Cytotoxic T cell (primary cell): Measurements from ENCODE around the gene RAB11A.

DNA sequence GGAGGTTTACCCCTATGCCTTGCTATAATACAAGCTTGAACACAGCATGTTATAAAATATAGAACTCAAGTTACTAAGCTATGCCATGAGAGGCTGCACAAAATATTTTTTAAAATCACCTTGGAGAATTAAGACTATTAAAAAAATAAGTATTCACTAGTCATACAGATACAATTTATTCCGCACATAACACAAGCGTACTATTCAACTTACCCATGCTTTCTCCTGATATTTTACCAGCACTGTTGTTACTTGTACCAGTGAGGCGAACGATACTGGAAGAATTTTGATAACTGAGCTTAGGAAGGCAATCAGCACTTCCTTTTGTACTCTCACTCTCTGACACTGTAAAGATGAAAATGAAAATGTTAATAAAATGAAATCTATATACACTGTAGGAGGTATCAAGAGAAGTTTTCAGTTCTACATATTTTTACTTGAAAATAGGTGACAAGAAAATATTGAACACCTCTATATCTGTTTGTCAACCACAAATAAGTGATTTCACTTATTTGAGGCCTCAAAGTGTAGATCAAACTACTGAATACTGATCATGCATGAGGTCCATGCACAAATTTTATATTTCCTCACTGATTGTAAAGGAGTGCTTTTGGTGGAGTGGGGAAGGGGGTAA, 74.5 kb downstream of the SLC24A1 start:
- PRO-cap, 2 experiments: no peak in any of the 2 experiments

GRCh38 chr15:65789124-65789601, 2.9 kb downstream of the DENND4A start:
- PRO-cap, 2 experiments: no peak in any of the 2 experiments

DNA sequence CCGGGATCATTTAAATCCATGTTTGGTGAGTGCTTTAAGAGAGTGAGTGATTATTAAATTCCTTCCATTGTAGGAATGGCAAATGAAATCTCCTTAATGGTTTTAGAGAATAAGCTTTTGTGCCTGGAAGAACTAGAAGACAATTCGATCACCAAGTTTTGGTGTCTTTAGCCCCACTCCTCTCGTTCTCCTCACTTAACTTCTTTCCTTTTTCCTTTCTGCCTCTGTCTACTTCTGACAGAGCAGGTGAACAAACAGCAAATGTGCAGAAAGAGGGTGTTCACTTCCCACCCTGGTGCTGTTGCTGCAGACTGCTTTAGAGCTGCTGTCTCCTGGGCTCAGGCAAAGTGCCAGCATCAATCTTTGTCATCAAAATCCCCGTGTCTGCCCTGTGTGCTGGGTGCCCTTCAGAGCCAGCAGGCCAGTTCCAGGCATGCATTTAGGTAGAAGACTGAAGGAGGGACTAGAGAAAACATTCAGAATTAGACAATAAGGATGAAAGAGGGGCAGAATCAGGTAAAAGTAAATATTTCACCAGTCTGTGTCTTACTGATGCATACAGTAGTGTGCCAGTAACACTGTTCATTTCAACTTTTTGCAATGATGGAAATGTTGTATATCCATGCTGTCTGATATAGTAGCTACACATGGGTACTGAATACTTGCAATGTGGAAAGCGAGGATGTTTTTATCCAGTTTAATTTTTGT, 35.4 kb upstream of the RAB11A start:
- PRO-cap, 2 experiments: peak in 1 of 2 experiments; most common plus-strand start position 279 of the sequence (in 1)

- PRO-cap, 2 experiments: peak in 1 of 2 experiments; most common plus-strand start chr15:65858016 (in 1)
These were observed 11.3 kb upstream of the RAB11A start for GRCh38 chr15:65857864-65858566.

DNA sequence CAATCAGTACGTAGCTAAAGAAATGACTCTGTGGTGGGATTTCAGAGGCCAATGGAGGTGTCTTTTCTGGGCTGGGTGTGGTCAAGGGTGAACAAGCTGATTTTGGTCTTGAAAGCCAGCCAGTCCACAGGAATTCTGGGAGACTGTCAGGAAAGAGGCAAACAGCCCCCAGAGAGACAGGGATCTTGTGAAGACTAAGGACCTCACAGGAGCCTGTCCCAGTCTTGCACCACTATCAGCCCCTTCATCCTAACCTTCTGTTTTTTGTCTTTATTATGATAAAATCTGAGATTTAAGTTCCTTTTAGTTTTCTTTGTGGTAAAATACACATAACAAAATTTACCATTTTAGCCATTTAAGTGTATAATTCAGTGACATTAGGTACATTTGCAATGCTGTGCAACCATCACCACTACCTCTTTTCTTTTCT, 6.4 kb upstream of the RAB11A start:
- PRO-cap, 2 experiments: no peak in any of the 2 experiments

DNA sequence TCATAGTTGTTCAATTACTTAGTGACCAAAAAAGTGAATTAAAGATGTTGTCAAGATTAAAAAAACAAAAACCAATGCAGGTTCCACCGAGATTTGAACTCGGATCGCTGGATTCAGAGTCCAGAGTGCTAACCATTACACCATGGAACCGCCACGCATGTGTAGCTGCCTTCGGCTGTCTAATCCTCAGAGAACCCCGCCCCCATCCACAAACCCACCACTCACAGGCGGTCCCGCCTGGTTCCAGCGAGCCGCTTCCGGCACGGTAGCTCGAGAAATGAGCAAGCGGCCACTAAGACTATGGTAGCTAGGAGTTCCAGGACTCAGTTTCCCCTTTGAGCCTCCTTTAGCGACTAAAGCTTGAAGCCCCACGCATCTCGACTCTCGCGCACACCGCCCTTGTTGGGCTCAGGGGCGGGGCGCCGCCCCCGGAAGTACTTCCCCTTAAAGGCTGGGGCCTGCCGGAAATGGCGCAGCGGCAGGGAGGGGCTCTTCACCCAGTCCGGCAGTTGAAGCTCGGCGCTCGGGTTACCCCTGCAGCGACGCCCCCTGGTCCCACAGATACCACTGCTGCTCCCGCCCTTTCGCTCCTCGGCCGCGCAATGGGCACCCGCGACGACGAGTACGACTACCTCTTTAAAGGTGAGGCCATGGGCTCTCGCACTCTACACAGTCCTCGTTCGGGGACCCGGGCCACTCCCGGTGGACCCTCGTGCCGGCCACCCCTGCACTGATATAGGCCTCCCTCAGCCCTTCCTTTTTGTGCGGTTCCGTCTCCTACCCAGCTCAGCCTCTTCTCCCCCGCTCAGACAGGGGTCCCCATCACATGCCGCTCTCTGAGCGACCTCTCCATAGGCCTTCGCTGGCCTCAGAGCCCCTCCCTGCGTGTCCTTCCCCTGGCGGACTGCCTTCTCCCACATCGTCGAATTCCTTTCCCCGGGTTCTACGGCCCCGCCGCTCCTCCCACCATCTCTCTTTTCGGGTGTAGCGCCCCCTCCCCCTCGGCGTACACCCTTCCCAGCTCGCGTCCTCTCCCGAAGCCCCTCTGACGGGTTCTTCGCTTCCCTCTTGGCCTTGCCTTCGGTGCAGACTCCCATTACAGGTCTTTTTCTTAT, at the start of gene RAB11A:
TSS of gene RAB11A (plus strand) at position 508 of the 1,115 bp plus-strand sequence.
- PRO-cap, 2 experiments: peak in 2 of 2 experiments; most common plus-strand start position 508 of the sequence (in 2); most common minus-strand start position 155 of the sequence (in 2)

DNA sequence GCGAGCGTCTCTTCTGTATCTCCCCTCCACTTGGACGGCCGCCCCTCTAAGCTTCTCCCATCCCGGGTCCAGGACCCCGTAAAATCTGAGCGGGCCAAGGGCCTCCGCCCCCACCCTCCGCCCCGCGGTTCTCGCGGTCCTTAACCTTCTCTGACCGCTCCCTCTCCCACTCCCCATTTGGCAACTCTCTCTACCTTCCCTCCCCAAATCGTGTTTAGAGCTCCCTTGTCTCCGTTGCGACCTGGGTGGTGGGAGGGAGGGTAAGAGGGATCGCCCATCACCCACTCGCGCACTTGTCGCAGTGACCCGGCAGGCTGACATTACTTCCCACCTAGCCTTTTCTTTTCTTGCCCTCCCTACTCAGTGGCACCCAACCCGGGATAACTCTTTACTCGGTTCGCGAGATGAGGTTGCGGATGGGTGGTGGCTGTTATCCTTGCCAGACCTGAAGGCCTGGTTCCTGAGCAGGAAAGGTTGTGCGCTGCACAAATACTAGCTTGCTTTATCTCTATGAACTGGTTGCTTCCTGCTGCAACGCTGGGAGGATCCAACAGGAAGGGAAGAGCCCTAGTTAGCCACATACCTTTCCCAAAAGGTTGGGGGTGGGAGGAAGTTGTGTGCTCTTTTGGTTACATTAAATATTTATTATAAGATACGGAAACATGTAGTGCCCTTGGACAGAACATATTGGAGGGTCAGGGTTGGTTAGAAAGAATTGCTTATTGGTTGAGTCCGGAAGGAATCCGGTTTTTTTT, 1.0 kb downstream of the RAB11A start:
- PRO-cap, 2 experiments: peak in 2 of 2 experiments; most common plus-strand start position 292 of the sequence (in 1); most common minus-strand start position 319 of the sequence (in 2)

GRCh38 chr15:66408606-66409212, 22.0 kb downstream of the MAP2K1 start:
- PRO-cap, 2 experiments: no peak in any of the 2 experiments

DNA sequence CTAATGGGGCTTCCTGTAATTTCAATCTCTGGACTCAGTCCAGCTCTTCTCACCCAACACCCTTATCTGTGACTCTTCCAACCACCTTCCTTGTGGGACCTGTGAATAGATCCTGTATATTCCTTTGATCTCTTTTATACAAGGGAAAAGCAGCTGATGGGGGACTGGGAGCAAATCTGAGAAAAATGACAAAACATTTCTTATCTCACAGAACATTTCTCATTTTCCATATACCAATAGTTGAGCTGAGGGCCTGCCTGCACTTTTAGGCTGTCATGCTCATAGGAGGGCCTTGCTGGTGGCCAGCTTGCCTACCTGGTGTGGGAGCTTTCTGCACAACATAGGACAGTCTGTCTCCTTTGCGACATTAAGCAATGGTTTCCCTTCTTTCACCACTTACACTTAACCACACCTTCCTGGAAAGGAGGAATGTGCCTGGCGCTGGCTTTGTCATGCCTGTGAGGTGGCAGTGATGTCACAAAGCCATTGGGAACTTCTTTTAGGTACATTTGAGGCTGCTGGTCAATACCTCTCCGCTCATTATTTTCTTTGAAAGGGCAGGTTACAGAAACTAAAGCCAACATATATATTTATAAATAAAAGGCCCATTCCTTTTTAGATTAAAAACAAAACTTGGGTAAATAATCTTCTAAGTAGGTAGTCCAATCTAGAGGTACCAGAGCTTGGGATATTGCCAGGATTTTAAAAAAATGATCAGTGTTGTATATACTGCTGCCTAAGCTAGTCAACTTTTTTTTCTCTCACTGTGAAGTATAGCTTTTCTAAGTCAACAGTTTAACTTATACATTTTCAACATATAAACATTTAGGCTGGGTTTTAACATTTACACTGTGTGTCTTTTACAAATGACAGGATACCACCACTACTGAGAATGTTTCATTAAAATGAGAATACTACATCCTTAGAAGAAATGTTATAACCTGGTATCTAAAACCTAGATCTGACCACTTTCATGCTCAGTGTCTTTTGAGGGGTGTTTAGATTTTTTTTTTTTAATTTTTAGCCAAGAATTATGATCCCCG, 5.6 kb downstream of the SNAPC5 start:
- PRO-cap, 2 experiments: no peak in any of the 2 experiments

DNA sequence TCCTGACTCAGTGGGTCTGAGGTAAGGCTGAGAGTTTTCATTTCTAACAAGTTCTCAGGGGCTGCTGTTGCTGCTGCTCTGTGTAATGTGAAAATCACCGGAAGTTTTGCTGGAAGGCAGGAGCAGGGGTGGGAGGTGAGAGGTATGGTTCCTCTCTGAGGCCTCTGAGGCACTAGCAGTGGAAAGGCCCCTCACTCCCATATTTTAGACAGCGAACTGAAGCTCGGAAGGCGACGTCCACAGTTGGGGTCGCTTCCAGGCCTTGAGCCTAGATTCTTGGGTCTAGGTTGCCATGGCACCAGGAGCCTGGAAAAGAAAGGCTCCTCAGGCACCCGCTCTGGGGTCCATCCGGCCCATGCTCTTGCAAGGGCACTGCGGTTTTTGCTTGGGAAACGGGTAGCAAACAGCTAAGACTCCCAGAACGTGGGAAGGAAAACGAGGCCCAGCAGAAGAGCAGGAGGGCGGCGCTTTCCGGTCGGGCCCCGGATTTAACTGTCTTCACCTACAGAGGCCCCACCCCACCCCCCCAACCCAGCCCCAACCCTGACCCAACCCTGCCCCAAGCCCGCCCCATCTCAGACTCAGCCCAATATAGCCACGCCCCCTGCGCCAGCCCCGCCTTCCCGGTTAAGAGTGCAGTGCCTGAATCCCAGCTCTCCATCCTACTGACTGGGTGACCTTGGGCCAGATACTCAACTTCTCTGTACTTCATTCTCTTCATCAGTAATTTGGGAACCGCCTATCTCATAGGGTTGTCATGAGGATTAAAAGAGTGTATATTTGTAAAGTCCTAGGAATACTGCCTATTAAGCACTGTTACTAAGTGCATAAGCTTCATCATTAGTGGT, 28.6 kb upstream of the SMAD6 start:
- PRO-cap, 2 experiments: no peak in any of the 2 experiments

GRCh38 chr15:66679066-66679509, 22.9 kb upstream of the SMAD6 start:
- PRO-cap, 2 experiments: no peak in any of the 2 experiments

GRCh38 chr15:66760975-66761843, 59.2 kb downstream of the SMAD6 start:
- PRO-cap, 2 experiments: no peak in any of the 2 experiments

GRCh38 chr15:66936099-66936913, 129.1 kb upstream of the SMAD3 start:
- PRO-cap, 2 experiments: no peak in any of the 2 experiments

- PRO-cap, 2 experiments: no peak in any of the 2 experiments
These were observed 7.4 kb downstream of the SMAD3 start for GRCh38 chr15:67072450-67073469.

GRCh38 chr15:67189231-67190109, 65.0 kb downstream of the AAGAB start:
- PRO-cap, 2 experiments: no peak in any of the 2 experiments

DNA sequence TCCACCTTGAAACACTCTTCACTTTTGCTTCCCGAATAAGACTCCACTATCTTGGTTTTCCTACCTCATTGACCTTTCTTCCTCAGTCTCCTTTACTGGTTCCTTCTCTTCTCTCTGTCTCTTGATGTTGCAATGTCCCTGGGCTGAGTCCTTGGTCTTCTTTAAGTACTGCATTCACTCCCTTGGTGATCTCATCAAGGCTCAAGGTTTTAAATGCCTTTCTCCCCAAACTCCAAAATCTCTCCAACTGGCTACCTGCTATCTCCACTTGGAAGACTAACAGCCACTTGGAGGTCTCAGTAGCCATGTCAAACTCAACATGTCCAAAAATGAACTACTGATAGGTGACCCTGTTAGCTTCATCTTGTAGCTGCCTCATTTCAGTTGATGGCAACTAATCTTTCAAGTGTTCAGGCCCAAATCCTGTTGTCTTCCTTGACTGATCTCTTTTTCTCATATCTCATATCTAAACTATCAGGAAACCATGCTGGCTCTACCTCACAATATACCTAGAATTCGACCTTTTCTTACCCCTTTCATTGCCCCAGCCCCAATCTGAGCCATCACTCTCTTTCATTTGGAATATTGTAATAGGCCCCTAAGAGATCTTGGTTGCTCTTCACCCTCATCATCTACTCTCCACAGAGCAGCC, 31.3 kb downstream of the AAGAB start:
- PRO-cap, 2 experiments: no peak in any of the 2 experiments

- PRO-cap, 2 experiments: peak in 1 of 2 experiments; most common plus-strand start chr15:67241408 (in 1)
These were observed 13.3 kb downstream of the AAGAB start for GRCh38 chr15:67240990-67241686.

GRCh38 chr15:67571116-67571586, 28.6 kb downstream of the MAP2K5 start:
- PRO-cap, 2 experiments: no peak in any of the 2 experiments

DNA sequence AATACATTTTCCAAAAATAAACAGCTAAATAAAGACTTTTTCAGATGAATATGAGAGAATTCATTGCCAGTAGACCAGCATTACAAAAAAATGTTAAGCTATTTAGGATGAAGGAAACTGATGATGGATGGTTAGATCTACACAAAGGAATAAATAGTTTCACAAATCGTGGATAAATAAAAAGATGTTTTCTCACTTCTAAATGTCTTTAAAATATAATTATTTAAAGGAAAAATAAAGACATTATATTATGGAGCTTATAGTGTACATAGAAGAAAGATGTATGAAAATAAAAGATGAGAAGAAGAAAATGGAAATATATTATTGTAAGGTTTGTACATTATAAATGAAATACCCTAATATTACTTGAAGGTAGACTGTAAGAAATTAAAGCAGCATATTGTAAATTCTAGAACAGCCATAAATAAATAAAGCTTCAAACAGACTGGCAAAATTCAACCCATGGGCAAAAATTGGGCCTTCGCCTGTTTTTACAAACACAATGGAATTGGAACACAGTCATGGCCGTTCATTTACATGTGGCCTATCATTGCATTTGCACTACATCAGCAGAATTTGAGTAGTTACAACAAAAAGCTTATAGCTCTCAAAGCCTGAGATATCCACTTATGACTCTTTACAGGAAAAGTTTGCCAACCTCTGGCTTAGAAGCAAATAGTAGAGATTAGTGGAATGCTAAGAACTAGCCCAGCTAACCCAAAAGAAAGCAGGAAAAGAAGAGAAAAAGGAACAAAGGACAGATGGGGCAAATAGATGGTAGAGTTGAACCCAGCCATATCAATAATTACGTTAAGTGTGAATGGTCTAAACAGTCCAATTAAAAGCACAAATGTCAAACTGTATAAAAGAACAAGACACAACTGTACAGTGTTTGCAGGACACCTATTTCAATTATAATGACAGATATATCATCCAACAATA, 139.7 kb upstream of the SKOR1 start:
- PRO-cap, 2 experiments: no peak in any of the 2 experiments

DNA sequence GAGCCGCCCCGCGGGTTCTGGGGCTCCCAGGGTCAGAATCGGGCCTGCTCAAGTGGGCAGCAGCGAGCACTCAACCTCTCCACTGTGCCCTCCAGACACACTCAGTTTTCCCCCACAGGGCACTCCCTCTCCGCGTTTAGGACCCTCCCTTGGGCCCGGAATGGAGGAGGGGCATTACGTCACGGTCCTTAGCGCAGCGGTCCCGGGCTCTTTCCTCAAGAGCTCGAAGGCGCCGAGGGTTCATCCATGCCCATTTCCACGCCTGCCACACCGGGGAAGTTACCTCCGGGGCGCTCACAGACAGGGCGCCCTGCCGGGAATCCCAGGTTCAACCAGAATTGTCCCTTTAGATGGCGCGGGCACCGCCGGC, 9.3 kb downstream of the SKOR1 start:
- PRO-cap, 2 experiments: no peak in any of the 2 experiments